AG09309 (cell line): ENCODE data around the genes RTRAF, PTGDR, ERO1A, PSMC6 and BMP4.

- RRBS = no CpG with 5 or more reads among the region's 3 CpGs
Measured at GRCh38 chr14:51910061-51910540, 49.7 kb downstream of the GNG2 start.

DNA sequence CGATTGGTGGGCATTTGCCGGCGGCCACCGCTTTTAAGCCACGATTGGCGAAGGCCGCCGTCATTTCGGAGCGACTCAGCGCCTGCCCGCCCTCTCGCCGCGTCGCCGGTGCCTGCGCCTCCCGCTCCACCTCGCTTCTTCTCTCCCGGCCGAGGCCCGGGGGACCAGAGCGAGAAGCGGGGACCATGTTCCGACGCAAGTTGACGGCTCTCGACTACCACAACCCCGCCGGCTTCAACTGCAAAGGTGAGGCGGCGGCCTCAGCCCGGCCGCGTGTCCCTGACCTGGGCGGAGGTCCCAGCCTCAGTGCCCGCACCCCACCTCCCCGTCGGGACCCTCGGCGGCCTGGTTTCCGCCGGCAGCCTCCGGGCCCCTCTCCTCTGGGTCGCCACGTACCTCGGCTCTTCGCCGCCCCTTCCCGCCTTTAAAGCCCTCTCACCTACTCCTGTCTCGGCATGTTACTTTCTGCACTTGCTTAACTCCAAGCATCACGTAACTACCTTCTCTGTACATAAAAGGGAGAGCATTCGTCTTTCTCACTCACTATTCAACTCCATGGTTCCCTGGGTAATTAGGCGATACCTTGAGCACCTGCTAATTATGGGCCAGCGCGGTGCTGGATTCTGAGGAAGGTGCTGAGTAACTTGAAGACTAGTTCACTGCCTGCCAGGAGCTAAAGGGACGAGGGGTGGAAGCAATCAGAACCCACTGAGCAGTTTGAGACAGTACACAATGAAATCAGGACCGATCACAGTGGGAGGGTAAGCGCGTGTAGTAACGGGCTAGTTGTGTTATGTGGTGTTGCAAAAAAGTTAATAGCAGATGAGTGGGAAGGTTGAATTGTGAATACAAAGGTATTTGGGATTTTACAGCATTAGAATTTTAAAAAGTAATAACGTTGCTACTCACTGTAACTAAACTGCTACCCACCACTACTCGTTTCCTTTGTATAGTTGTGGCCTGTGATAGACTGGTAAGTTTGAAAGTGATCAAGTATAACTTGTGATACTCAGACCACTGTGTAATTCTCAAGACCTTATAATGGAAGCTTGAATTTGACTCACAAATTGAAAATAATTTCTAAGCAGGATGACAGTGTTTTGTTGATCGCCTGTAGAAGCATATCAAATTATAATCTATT, at the start of gene RTRAF:
Gene RTRAF, plus strand, starts transcription at position 92 of the 1,141 bp plus-strand sequence.
- RRBS = 2% methylated on average over 36 of the region's 65 CpGs

DNA sequence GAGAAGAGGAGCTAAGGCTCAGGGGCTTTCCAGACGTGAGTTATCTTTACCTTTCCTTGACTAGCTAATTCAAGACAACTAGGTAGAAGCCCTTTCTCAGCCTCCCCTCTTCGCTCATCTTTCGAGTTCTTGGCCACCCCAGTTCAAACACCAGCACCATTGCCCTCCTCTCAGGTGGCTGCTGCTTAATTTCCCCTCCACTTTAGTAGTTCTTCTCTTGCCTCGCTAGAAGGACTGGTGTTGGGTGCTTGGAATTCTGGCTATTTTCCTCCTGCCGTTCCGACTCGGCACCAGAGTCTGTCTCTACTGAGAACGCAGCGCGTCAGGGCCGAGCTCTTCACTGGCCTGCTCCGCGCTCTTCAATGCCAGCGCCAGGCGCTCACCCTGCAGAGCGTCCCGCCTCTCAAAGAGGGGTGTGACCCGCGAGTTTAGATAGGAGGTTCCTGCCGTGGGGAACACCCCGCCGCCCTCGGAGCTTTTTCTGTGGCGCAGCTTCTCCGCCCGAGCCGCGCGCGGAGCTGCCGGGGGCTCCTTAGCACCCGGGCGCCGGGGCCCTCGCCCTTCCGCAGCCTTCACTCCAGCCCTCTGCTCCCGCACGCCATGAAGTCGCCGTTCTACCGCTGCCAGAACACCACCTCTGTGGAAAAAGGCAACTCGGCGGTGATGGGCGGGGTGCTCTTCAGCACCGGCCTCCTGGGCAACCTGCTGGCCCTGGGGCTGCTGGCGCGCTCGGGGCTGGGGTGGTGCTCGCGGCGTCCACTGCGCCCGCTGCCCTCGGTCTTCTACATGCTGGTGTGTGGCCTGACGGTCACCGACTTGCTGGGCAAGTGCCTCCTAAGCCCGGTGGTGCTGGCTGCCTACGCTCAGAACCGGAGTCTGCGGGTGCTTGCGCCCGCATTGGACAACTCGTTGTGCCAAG, at the start of gene PTGDR:
Gene PTGDR, plus strand, starts transcription at position 484 of the 919 bp plus-strand sequence.
- RRBS = no CpG with 5 or more reads among the region's 63 CpGs

DNA sequence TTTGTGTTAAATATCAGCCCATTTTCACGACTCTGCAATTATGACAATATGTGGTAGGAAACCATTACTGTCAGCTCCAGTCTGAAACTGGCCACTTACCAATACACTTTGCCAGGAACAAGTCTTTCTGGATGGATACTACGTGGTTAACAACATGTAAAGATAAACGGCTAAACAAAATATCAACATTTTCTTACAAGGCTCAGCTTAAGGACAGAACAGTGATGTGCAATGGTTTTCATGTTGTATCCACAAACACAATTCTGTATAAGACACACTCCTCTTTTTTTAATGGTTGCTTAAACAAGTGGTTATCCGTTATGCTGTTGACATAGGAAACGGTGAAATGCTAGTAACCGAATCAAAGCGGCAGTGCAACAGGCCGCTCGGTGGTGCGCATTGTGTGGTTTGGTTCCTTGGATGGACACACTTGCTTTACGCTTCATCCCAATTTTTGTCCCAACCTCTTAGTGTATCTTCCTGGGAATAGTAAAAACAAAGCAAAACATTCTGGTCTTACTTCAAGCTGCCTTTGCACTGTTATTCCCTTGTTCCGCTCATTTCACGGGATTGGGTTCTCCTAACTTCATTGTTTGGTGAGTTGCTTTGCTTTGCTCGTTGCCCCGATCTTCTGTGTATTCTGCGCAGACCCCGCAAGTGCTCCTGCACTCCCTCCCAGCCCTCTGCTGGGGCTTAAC, 690 bp upstream of the PTGER2 start:
- RRBS = no CpG with 5 or more reads among the region's 17 CpGs

- RRBS = no CpG with 5 or more reads among the region's 2 CpGs
Measured at GRCh38 chr14:52641618-52642290, 53.6 kb downstream of the ERO1A start.

DNA sequence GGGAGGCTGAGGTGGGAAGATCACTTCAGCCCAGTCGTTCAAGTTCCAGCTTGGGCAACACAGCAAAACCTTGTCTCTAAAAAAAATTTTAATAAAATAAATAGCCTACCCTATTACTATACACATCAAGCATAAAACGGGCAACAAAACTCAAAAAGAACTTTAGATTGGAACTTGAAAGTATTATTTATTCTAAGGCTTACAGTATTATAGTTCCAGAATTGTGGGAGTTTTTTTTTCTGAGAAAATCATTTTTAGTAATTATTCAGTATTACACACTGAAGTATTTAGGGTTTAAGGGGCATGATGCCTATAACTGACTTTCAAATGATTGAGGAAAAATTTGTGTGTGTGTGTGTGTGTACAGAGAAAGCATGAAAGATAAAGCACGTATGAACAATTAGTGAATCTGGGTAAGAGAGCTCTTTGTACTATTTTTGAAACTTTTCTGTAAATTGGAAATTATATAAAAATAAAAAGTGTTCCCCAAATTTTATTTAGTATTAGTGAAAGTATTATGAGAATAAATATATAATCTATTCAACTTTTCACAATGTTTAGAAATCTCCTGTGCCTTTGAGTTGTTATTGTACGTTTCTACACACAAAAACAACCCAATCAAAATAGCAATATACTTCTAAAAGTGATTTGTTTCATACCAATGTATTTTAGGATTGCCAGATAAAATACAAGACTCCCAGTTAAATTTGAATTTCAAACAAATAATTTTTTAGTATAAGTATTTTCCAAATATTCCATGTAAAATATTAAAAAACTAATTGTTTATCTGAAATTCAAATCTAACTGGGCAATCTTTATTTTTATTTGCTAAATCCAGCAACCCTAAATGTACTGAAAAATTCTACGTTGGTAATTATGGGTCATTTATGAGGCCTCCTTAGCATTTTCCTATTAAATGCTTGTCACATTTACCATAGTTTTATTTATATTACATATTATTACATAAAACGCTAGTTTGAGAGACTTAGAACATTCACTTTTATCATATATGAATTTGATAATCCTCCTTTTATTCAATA, 52.7 kb downstream of the ERO1A start:
- RRBS = no CpG with 5 or more reads among the region's 6 CpGs

- RRBS = 2% methylated on average over 43 of the region's 83 CpGs
Measured at GRCh38 chr14:52695474-52696354, at the start of gene ERO1A. TSS of gene ERO1A (minus strand) at chr14:52695558.

DNA sequence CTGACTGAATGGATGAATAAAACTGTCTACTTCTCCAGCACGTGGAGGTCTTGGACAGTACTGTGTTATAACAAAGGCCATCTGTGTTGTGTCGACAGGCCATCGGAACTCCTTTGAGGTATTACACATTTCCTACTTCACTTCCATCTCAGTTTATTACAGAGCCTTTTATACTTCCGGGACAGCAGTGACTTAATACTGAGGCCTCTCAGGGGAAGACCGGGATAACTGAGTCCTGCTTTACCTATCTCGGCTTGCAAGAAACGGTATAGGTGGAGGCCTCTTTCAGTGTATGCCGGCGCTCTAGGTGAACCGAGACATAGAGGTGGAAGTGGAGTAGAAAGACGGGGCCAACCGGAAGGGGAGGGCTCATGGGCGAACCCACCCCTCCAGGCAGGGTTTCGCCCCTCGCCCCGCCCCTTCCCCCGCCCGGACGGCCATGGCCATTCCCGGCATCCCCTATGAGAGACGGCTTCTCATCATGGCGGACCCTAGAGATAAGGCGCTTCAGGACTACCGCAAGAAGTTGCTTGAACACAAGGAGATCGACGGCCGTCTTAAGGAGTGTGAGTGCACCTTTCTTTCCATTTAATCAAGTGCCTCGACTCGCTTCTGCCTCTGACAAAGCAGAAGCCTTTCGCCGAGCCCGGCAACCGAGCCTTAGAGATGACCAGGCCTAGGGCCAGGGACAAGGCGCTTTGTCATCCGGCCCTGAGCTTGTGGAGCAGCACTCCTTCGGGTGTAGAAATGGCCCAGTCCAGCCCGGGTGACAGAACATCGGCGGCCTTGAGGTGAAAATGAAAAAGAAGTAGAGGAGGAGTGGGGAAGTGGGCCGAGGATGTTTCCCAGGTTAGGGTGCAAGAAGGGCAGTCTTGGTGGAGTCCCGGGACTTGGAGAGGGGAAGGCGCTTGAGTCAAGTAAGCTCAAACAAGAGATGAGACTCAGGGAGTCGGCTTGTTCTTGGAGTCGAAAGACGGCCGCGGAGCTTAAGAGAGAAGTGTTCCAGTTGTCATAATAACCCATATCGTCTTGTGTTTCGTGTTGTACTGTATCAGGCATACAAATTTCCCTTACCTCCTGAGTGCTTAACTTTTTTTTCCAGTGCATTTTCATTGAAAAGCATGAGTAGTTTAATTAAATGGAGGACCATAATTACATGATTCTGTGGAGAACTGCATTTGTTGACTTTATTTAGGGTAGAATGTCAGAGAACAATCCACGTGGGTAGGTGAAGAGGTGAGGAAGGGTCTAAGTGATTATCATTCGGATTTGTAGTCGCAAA, at the start of gene PSMC6:
Gene PSMC6, plus strand, starts transcription at position 462 of the 1,282 bp plus-strand sequence.
- RRBS = 2% methylated on average over 18 of the region's 52 CpGs

GRCh38 chr14:52790407-52790827, 990 bp downstream of the GNPNAT1 start:
- RRBS = no CpG with 5 or more reads among the region's 11 CpGs

GRCh38 chr14:52801158-52801674, 9.8 kb upstream of the GNPNAT1 start:
- RRBS = no CpG with 5 or more reads among the region's 3 CpGs

DNA sequence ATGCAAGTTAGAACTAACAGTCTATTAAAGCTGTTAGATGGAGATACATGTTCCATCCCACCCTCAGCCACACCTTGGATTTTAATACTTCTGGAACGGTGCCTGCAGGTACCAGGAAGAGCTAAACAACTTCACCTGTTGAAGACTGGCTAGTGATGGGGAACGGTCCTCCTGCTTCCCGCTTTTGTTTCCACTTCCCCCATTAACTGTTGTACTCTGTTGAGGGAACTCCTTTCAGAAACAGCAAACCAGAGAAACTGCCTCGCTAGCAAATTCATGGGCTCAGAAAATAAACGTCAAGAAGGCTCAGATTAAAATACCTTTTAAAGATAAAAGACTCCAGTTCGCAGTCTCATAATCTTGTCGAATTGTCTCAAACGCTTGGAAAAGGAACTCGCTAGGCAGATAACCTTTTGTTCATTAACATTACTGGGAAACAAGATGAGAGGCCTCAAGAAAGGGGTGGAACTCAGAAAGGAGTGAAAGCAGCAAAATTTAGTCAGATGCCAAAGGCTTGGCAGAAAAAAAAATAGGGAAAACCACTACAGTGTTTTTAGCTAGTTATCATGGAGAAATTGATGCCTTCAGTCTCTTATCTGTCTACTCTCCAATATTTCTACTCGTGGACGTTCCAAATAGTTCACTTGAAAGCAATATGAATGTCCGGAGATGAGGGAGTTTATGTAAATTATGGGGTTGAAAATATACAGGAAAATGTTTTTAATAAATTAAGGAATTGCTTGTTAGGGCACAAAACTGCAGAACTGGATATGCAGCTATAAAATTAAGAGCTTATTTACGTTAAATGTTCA, 1.4 kb upstream of the FERMT2 start:
- RRBS = no CpG with 5 or more reads among the region's 13 CpGs

- RRBS = no CpG with 5 or more reads among the region's 4 CpGs
Measured at GRCh38 chr14:52954412-52955020, 3.7 kb upstream of the FERMT2 start.

- RRBS = no CpG with 5 or more reads among the region's 2 CpGs
Measured at GRCh38 chr14:53149721-53150053, 3.4 kb downstream of the DDHD1 start.

DNA sequence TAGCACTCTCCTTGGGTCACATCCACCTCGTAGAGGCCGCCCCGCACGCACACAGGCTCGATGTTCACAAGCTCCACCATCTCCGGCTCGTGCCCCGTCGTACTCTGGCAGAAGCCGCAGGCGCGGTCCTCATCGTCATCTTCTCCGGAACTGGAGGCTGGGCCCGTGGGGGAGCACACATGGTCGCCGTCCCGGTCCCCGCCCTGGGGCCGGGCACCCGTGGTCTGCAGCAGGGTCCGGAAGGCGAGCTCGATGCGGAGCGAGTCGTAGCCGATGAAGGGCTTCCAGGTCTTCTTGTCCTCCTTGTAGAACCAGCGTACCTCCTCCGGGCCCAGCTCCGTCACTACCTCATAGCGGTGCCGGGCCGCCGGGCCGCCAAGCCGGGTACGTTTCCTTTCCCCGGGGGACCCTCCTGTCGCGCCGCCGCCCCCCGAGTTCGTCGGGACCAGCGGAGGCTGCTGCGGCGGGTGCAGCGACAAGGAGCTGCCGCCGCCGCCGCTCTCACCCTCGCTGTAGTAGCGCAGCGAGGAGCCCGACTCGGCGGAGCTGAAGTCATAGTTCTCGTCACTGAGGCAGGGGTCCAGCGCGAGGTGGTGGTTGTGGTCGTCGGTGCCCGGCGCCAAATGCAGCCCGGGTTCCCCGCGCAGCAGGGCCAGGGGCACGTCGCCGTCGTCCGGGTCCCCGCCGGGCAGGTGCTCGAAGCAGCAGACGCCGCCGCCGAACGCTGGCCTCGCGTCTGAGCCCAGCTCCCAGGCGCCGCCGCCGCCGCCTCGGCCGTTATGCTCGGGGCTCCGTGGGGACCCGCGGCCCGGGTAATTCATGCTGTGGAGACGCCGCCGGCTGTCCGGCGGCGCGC, 617 bp downstream of the DDHD1 start:
- RRBS = 2% methylated on average over 32 of the region's 104 CpGs

DNA sequence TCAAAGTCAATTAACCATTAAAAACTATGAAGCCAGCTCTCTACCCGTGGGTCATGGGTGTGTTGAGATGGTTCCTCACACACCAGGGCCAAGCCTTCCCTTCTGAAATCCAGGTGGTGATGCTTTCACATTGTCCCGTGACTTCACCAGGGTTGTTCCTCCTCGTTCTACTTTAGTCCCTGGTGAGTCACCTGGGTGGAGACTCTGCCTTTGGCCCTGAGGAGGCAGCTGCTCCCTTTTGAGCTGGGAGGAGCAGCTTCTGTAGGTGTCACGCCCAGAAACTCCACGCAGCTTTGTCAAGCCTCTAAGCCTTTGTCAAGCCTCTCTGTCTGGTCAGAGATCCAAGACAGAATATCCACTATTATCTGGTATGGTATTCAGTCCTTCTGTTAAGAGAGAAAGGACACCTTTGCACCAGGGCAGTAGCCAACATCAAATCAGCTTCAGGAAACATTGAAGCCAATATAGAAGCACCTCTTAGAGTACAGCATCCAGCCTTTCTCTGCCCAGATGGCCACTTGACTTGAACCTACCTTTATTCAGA, 348.2 kb downstream of the BMP4 start:
- RRBS = no CpG with 5 or more reads among the region's 5 CpGs

- RRBS = 2% methylated on average over 13 of the region's 46 CpGs
Measured at GRCh38 chr14:53956397-53957275, at the start of gene BMP4. TSS of gene BMP4 (minus strand) at chr14:53956825.

- RRBS = no CpG with 5 or more reads among the region's 11 CpGs
Measured at GRCh38 chr14:54440066-54440804, 939 bp downstream of the CNIH1 start.

- RRBS = no CpG with 5 or more reads among the region's 14 CpGs
Measured at GRCh38 chr14:54493262-54493840, 4.6 kb upstream of the GMFB start.

- RRBS = 2% methylated on average over 35 of the region's 90 CpGs
Measured at GRCh38 chr14:54565445-54566300, 1.3 kb upstream of the SAMD4A start.

DNA sequence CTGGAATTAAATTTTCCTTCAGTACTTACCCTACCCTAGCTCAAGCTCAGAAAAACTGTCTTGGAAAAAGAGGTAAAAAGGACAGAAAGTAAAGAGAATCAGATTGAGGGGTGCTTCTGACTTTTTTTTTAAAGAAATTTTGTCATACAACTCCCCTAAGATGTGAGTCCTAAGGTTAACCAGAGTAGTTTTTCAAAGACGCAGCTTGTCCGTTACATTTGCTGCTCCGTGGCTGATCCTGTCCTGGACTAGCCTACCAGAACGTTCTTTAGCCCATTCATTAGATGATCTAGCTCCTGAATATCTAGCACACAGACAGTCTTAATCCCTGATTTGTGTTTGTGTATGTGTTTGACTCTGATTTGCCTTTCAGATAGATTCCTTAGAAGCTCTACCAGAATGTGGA, 60.2 kb downstream of the SAMD4A start:
- RRBS = no CpG with 5 or more reads among the region's 4 CpGs